ENCODE measurements around a stretch of chr2.

DNA sequence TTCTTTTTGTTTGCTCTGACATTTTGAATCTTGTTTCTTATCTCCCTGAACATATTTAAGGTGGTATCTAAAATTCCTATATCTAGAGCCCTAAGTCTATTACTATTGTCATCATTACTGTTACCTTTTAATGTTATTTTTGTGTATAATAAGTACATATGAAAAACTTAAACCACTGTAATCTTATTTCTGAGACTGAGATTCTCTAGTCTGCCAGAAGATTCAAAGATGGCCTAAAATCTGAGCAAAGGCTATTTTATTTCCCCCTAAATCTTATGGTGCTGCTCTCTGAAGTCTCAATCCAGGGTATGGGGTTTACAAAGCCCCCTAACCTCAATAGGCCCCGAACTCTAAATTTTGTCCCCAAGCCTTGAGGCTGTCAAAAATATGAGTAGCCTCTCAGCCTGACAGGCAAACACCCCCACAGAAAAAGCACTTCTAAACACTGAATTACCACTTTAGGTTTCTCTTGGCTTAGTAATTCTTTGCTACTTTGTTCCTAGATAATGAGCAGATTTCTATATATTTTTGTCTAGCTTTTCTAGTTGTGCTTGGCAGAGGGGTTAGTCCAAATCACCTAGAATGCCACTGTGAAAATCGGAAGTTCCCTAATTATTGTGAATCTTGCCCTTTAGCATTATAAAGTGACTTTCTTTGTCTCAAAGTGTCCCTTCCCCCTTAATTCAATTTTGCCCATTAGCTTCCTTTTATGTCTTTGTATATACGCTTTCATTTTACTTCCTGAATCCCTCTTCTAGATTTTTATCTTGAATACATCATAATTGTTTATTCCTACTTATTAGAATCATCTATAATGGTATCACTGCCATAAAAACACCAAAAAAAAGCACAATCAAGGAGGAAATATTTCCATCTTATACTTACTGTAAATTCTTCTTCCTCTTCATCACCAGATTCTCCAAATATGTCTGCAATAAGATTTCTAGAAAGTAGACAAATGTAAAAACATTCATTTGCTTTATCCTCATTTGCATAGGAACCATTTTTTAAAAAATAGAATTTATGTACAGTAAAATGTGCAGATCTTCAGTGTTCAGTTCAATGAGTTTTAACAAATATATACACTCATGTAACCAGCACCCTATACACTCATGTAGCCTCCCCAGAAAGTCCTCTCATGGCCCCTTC is 24.0 kb downstream of the IWS1 start:
- RAMPAGE, total RNA = no peak

DNA sequence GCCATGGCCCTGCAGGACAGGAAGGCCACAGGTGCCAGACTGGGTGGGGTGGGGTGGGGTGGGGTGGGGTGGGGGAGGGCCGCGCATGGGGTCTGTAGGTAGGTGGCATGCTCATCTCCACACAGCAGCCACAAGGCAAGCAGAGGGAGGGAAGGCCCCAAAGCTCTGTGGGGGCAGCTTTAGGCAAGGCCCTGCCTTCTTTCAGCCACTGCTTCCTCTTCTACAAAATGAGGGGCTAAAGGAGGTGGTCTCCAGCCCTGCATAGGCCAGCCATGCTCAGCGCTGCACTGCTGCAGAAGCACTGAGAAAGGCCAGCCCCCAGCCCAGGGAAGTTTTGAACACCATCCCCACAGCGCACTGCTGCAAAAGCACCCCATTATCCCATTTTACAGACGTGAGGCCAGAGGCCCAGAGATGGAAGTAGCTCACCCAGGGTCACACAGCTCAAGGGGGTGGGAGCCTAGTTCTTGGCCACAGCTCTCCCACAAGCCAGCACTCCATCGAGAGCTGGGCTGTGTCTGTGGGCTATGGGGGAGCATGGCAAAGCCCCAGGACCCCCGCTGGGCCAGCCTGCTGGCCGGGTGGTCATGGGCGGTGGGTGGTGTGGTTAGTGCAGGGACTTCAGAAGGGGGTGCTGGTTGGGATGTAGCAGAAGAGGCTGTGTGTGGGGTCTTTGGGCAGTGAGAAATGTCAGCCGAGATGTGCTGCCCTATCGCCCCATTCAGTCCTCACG is 17.3 kb upstream of the GPR17 start:
- RAMPAGE, total RNA = no peak

DNA sequence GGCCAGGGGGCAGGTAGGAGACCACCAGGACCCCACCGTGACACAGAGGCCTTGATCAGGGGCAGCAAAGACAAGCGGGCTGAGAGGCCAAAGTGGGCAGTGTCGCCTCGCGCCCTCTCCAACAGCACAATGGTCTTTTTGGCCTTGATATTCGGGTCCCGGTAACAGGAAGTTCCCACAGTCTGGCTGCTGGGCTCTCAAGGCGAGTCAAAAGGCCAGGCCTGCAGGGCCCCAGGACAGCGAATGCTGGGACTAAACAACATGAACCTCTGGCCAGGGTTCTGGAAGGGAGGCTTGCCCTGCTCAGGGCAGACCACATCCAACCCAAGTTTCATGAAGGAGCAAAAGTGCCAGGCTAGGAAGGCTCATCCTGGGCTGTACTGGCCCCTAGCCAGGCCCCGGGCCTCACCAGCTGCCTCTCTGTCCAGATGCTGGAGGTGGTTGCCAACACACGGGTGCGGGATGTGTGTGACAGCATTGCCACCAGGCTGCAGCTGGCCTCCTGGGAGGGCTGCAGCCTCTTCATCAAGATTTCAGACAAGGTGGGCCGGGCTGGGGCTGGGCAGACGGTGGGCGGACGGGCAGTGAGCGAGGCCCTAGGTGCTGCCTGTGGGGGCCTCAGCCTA is 12.1 kb upstream of the GPR17 start:
- RAMPAGE, total RNA = no peak

- RAMPAGE, total RNA = no peak
Measured at GRCh38 chr2:127715575-127716431, 14.5 kb downstream of the SFT2D3 start.

- RAMPAGE, total RNA = no peak
Measured at GRCh38 chr2:127863764-127864345, 5.9 kb upstream of the POLR2D start.

DNA sequence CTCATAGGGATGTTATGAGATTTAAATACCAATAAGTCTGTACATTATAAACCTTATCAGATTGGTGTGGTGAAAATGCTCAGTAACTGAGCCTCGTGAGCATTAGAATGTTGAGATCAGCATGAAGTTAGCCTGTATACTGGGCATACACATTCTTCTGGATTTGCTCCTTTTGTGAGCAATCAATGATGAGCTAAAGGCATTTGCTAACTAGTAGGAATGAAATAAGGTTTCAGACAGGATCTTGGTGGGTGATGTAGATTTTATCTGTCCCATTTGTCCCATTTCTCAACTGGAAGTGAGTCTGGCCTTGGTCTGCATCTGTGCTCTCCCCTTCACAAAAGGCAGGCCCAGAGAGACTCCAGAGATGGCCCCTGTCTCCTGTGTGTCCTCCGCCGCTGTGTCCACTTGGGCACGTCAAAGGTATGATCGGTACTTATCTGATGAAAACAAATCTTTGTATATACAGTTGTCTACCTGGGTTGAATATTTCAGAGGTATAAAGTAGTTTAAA is 3.2 kb upstream of the AMMECR1L start:
- RAMPAGE, total RNA = no peak

DNA sequence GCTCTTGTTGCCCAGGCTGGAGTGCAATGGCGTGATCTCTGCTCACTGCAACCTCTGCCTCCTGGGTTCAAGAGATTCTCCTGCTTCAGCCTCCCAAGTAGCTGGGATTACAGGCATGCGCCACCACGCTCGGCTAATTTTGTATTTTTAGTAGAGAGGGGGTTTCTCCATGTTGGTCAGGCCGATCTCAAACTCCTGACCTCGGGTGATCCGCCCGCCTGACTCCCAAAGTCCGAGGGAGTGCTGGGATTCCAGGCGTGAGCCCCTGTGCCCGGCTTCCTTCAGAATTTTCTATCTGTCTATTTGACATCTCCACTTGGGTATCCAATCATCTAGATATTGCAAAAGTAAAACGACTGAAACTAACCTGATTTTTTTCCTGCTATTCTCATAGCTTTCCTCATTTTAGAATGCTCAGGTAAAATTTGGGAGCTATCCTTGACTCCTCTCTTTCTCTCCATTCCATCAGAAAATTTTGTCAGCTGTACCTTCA is 54.5 kb downstream of the SAP130 start:
- RAMPAGE, total RNA = no peak

GRCh38 chr2:128267138-128267710 is 51.4 kb downstream of the HS6ST1 start:
- RAMPAGE, total RNA = no peak

- RAMPAGE, total RNA = no peak
Measured at GRCh38 chr2:128273654-128274146, 45.0 kb downstream of the HS6ST1 start.

DNA sequence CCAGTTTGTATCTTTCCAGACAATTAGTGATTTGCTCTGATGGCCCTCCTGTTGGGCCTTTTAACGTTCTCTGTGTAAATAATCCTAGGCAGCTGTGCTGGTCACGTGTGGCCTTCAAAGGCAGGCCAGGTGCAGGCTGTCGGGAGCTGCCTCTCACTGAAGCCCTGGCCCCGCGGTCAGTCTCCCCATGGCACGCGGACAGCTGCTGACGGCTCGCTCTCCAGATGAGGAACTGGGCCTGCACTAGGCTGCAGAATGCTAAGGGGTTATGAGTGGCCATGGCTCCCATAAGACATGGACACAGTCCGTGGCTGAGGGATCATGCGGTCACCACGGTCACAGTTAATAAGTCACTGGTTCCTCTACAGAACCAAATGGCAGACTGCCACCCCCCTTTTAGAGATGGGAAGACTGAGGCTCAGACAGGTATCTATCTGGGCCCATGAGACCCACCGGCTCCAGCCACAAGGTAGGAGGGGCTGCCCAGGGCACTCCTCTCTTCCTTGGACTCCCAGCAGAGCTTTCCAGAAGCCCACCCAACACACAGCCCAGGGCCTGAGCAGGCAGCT is 9.0 kb downstream of the HS6ST1 start:
- RAMPAGE, total RNA = no peak

GRCh38 chr2:128378998-128379706 is 60.5 kb upstream of the HS6ST1 start:
- RAMPAGE, total RNA = no peak

- RAMPAGE, total RNA = no peak
Measured at GRCh38 chr2:128379966-128380474, 61.4 kb upstream of the HS6ST1 start.

- RAMPAGE, total RNA = no peak
Measured at GRCh38 chr2:128395850-128396329, 77.2 kb upstream of the HS6ST1 start.

DNA sequence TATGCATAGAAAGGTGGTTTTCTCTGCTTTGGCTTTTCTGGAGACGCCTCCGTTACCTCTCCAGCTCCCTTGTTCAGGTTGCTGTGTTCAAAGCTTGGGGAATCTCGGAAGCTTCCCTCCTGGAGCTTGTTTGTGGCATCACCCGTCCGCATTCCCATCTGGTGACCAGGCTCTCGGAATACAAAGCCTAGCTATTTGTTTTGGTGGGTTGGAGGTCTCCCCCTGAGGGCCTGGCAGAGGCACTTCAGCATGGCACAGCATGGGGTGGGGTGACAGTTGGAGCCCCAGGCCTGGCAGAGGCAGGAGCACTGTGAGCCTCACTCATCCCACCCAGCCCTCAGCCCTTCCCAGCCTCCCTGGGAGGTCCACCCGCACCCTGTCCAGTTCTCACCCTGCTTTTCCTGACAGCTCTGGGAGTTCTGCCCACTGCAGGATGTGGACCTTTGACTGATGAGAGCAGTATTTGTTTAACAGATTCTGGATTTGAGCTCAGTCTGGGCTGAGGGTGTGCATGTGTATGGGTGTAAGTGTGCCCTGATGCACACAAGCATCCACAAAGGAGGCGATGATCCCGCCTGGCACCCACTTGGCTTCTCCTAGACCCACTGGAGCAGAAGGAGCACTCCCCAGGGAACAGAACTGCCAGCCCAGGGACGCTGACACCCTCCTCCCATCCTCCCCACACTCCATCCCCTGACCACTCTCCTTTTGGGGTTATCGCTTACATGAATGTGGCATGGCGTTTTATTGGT is 107.4 kb upstream of the HS6ST1 start:
- RAMPAGE, total RNA = no peak

GRCh38 chr2:128438023-128438322 is 119.3 kb upstream of the HS6ST1 start:
- RAMPAGE, total RNA = no peak

DNA sequence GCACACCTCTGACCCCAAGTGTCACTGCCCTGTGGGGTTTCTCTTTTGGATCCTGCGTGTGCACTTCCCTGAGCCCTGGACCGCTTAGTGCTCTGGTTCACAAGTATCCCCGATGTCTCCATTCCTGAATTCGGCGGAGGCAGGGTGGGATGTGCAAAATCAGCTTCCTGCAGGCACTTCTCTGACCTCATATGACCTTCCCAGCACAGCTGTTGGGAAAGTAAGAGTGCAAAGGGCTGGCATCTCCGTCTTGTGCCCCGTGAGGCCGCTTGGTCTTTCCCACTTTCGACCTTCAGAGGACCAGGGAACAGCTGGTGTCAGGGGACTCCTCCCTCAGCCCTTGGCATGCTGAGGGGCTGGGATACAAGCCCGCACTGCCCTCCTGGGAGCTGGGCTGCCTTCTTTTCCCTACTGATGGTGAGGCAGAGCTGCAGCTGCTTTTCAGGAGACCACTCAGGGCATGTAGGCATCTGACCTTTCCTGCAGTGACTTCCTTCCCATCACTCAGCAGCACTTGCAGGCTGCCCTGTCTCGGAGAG is 277.1 kb upstream of the HS6ST1 start:
- RAMPAGE, total RNA = no peak

DNA sequence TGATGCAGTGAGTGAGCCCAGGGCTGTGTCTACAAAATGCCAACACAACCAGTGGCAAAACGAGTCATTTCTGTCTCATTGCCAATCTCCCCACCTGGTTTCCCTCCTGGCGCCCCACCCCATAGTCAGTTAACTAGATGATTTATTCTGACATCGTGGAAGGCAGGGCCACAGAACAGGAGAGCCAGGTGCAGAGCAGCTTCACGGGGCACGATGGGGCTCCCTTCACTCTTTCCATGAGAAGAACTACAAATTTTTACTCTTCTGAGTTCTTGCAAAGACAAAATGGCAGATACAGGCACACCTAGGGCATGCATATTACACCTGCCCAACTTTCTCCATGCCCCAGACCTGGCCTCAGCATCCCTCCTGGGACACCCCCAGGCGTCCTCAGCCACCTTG is 541.5 kb upstream of the RAB6C start:
- RAMPAGE, total RNA = no peak

- RAMPAGE, total RNA = no peak
Measured at GRCh38 chr2:129443370-129443771, 536.1 kb upstream of the RAB6C start.

DNA sequence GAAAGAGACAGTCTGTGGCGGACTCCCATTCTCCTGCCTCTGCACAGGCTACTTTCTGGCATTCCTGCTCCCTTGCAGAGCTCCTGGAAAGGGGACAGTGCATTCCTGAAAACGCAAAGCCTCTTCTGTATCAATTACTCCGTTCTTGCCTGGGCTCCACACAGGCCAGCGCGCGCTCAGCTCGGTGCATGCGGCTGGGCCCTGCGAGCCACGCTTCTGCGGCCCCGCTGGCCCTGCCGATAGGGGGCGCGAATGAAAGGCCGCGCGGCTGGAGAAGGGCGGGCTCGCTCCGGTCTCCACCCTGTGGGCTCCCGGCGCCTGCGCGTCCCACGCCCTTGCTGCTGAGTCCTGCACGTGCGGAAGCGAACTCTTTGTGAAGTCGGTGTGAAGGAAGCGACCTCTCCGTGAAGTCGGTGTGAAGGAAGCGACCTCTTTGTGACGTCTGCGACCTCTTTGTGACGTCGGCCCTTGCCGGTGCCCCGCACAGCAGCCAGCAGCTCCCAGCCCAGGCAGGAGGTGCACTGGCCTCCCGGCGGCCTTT is 392.1 kb upstream of the RAB6C start:
- RAMPAGE, total RNA = no peak

- RAMPAGE, total RNA = no peak
Measured at GRCh38 chr2:129938868-129939561, 40.5 kb upstream of the RAB6C start.

All from foreskin keratinocyte (primary cell).